ENCODE results near the genes OPN1MW, PLXNA3 and DKC1.

GRCh38 chrX:153673010-153673413, 601 bp downstream of the PNCK start:
- PRO-cap, result no peak

- PRO-cap, result no peak
Measured at GRCh38 chrX:153715330-153715895, 8.8 kb downstream of the BCAP31 start.

DNA sequence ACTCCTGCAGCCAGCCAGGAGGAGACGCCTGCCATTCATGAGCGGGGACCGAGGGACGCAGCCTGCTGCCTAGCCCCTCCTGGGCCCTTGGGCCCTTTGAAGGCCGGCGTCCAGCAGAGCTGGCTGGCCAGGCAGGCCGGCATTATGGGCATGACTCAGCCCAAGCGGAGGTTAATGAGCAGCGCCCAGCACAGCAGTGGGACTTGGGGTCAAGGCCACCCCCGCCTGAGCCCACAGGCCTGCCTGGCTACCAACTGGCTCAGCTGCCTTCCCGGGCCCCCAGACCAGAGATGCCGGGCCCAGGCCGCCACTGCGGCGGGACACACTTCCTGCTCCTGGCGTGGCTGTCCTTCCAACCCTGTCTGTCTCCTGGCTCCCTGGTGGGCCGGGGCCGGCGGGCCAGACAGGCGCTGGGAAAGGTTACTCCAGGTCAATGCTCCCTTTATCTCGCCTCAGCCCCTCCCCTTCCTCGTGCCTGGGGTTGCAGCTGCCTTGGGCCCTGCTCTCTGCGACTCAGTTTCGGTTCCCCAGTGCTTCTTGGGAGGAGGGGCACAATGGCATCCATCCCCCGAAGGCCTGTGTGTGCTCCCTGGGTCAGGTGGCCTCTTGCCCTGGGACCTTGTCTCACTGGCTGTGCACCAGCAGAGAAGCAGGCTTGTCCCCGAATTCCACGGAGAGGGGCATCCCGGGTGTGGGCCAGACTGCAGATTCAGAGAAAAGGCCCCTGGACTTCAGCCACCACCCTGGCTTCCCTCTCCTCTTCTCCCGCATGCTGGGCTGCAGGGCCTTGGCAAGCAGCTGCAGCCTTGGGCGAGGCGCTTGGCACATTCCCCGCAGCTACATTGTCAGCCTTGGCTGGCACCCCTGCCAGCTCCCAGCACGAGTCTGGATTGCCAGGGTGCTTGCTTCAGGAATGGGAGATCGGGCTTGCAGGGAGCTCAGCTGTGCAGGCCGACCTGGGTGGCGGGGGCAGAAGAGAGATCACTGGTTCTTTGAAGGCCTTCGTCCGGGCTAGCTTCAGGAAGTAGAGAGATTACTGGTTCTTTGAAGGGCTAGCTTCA, 2.2 kb downstream of the ABCD1 start:
- PRO-cap, result bidirectional peak, plus-strand start at position 516 of the sequence, minus-strand start at position 379 of the sequence

DNA sequence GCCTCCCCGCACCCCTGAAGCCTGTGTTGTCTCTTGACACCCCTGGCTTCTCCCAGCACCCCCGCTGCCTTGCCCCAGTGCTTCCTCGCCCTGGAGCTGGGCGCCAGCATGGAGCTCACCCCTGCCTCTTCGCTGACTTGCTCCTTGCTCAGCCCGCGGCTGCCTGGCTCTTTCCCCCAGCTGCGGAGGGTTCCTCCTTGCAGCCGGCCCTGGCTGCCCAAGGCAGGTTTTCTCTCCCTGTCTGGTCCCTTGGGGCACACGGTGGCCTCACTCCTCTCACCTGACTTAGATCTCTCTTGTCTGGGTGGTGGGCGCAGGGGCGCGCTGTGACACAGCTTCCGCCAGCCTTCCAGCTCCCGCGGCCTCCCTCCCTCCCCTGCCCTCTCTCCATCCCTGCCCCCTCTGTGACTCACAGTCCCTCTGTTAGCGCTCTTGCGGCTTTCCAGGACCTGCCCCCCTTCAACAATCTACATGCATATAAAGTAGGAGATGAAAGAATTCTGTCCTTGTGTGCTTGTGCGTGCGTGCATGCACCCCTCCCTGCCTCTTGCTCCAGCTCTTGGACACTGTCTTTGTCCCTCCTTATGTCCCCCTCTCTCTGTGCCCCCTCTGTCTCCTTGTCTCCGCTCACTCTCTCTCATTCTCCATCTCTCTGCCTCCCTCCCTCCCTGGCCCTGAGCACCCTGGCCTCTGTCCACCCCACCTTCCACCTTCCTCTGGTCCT, 2.2 kb downstream of the PLXNB3 start:
- PRO-cap, result no peak

GRCh38 chrX:153818817-153819814, 11.2 kb downstream of the PDZD4 start:
- PRO-cap, result unidirectional peak, plus-strand start at chrX:153819153

GRCh38 chrX:154010273-154011299, 9.1 kb downstream of the IRAK1 start:
- PRO-cap, result no peak

DNA sequence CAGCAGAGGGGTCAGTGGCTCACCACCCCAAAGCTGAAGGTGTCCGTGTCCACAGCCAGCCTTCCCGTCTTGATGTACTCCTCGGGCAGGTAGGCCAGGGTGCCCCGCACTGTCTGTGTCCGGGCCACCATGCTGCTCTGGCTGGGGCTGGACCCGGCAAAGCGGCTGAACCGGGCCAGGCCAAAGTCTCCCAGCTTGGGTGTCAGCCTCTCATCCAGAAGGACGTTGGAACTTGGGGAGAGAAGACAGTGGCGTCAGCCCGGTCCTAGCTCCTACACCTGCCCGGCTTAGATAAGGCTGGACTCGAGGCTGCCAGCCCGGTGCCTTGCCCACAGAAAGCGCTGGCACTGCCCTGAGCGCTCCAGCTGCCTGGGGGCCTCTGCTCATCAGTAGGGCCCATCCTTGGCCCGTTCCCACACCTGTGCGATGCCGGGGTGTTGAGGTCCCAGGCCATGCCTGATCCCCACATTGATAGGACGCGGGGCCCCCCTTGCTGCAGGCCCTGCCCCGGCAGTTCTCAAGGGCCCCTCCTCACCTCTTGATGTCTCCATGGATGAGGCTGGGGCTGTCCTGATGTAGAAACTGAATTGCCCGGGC, 3.2 kb downstream of the IRAK1 start:
- PRO-cap, result no peak

DNA sequence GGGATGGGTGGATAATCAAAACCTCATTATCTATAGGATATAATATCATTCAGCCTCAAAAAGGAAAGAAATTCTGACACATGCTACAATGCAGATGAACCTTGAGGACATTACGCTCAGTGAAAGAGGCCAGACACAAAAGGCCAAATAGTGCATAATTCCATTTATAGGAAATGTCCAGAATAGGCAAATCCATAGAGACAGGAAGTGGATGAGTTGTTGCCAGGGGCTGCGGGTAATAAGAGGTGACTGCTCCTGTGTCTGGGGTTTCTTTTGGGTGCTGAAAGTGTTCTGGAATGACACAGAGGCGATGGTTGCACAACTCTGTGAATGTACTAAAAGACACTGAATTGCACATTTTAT, 23.2 kb upstream of the IRAK1 start:
- PRO-cap, result no peak

DNA sequence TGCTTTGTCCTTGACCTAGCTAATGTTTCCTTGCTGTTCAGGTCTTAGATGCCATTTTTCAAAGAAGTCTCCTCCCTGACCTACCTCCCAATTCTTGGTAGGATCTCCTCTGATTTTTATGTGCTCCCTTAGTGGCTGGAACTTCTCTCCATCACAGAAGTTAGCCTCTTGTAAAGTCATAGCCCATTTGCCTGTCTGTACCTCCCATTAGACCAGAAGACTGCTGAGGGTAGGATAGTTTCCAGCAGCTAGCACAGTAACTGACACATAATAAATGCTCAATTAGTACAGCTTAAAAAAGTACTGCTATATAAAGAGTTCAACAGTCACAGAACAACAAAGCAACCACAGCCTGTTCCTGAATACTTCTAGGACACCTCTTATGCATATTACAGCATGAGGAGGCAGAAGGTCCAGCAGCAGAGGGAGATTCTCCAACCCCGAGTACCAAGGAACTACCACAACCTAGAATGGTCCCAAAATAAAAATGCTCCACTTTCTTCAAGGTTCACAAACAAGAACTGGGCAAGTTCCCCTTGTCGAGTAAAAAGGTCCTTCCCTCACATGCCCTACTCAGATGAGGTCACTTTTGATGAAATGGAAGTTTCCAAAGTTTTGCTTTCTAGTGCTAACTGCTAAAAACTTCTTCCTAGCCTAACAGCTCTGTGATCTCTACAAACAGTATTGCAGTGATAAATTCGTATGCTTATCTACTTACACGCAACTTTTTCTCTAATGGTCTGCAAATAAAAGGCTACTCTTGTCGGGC, 13.0 kb downstream of the MECP2 start:
- PRO-cap, result no peak

- PRO-cap, result no peak
Measured at GRCh38 chrX:154182402-154182666, at the start of gene OPN1MW. TSS of gene OPN1MW (plus strand) at chrX:154182596.

- PRO-cap, result unidirectional peak, minus-strand start at chrX:154351162
Measured at GRCh38 chrX:154350703-154351576, 23.5 kb downstream of the FLNA start.

- PRO-cap, result no peak
Measured at GRCh38 chrX:154356762-154357561, 17.5 kb downstream of the FLNA start.

DNA sequence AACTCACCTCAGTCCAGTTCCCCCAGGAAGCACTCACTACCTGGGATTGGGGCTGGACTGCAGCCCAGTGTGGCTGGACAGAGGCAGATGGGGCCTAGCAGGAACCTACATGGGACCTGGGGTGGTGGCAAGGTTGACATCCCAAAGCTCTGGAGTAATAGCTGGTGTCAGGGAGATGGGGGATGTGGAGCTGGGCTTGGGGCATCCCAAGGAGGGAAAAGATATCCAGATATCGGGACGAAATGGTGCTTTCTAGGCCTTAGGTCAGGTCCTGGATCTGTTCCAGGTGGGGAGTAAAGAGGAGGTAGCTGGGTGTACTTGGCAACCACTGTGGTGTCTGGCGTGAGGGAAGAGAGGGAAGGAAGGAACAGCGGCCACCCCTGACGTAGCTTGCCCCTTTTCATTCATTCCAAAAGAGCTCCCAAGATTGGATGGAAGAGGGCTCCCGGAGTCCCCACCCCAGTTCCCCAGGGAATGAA, 4.4 kb downstream of the EMD start:
- PRO-cap, result no peak

- PRO-cap, result bidirectional peak, plus-strand start at chrX:154458281, minus-strand start at chrX:154458224
Measured at GRCh38 chrX:154457561-154458444, at the start of gene PLXNA3. TSS of gene PLXNA3 (plus strand) at chrX:154458281.

DNA sequence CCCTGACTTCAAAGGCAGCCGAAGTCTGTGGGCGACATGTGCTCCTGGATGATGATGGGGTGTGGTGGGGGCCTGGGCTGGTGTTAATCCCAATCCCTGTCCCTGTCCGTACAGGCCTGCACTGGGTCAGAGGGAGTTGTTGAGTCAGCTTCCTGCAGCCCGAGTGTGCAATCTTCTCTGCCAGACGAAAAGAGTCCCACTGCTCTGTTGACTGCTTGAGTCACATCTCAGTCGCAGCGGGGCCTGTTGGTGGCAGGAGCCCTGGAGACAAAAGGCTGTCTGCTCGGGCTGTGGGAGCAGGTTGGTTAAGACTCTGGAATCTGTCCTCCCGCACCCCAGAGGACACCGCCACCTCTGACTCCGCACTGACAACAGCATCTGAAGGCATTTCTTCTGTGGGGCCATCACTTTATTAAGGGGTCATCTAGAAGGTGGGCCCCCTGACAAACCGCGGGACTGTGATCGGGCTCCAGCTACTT, 10.2 kb downstream of the FAM3A start:
- PRO-cap, result no peak

- PRO-cap, result bidirectional peak, plus-strand start at chrX:154547873, minus-strand start at chrX:154547730
Measured at GRCh38 chrX:154547825-154548018, 302 bp downstream of the IKBKG start.

GRCh38 chrX:154762686-154763697, at the start of gene DKC1:
TSS of gene DKC1 (plus strand) at chrX:154762864.
- PRO-cap, result bidirectional peak, plus-strand start at chrX:154762766, minus-strand start at chrX:154762496; unidirectional peak, minus-strand start at chrX:154762983

GRCh38 chrX:154800705-154801295, 4.5 kb downstream of the MPP1 start:
- PRO-cap, result no peak

GRCh38 chrX:155119765-155120252, 48.5 kb downstream of the BRCC3 start:
- PRO-cap, result no peak

DNA sequence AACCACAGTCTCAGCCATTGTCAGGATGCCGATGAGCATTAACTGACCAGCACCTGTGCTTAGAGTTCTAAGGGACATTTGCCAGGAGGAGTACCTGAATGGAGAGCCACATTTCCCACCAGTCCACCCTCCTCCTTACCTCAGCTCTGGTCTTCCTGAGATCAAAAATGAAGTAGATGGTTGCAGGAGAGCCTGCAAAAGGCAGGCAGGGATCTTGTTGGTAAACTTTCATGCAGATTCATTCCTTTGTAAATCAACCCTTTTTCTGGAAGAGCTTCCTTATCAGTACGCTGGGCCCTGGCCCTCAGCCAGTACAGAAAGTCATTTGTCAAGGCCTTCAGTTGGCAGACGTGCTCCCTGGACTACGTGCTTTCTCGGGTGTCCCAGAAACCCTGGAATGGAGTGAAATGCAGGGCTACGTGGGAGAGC, 68.7 kb upstream of the VBP1 start:
- PRO-cap, result no peak